Pericardium (tissue), 1 donor: ENCODE results near the genes ACAT2, MRPL18, PNLDC1 and SLC22A2.

DNA sequence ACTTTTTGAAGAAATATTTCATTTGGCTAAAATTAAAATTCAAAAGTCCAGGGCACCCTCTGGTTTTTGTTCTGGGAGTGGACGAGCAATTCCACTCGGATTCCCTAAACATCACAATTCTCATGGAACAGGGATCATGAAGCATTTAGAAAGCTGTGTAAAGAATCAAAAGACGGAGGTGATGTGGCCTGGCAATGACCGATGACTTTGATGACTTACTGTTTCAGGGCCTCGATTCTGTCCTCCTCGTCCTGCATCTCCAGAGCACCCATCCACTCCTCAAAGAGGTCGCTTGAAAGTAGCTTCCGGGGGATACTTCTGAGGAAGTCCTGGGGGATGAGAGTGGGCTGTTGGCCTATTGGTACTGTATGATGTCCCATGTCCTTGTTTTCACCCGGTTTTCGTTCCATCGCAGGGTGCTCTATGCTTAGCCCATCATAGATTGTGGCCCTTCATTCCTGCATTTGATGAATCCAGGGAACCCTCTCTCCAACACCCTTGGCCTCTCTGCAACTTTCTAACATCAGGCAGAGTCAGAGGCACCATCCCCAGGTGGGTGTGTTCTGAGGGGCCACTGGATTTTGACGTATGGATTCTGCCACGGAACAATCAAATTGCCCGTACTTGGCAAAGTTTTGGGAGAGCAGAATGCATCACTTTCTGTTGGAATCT, 4.2 kb downstream of the TAGAP start:
- RRBS: 90% methylated on average over 2 of the region's 14 CpGs

DNA sequence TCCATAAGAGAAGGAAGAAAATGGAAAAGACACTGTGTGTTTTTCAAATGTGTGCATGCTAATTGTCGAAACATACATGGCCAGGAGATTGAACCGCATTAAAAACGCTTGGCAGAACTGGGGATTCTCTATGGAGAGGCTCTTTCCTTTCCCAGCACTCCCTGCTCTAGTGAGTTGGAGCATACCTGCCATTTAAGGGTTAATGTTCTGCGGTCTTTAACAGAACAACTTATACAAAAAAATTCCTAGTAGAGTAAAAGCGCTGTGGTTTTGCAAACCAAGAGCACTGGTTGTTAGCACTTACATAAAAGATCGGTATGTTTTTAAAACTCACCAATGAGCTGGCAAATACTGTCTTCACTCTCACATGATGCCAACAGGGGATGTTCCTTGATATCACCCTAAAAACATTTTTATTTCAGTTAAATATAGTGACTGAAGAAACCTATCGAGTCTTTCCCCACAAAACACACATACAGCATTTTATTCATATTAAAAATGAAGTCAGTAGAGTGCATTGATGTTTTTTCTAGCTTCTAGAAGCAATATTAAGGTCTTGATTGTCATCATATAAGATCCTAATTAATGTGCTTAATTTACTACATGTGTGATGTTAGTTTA, 1.4 kb downstream of the TAGAP start:
- RRBS: no CpG with 5 or more reads among the region's 7 CpGs

DNA sequence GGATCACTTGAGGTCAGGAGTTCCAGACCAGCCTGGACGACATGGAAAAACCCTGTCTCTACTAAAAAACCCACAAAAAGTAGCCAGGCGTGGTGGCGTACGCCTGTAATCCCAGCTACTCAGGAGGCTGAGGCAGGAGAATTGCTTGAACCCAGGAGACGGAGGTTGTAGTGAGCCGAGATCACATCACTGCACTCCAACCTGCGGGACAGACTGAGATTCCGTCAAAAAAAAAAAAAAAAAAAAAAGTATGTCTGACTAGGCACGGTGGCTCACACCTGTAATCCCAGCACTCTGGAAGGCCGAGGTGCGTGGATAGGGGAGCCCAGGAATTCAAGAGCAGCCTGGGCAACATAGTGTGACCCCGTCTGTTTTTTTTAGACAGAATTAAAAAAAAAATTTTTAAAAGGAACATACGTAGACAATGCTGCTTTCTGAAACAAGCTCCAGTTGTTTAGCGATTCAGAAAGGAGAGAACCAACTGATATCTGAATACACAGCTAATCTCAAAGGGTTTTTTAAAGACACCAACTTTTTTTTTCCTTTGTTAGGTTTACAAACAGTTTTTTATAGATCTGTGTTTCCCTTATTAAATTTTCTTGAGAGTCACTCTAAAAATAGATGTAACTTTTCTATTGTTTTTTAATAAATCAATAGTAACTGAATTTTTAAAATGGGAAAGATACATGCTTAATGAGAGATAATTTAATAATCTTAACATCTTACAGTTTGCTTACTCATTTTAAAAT, 2.8 kb downstream of the SOD2 start:
- RRBS: no CpG with 5 or more reads among the region's 14 CpGs

GRCh38 chr6:159692258-159693126, 549 bp downstream of the SOD2 start:
- RRBS: 1% methylated on average over 21 of the region's 66 CpGs

DNA sequence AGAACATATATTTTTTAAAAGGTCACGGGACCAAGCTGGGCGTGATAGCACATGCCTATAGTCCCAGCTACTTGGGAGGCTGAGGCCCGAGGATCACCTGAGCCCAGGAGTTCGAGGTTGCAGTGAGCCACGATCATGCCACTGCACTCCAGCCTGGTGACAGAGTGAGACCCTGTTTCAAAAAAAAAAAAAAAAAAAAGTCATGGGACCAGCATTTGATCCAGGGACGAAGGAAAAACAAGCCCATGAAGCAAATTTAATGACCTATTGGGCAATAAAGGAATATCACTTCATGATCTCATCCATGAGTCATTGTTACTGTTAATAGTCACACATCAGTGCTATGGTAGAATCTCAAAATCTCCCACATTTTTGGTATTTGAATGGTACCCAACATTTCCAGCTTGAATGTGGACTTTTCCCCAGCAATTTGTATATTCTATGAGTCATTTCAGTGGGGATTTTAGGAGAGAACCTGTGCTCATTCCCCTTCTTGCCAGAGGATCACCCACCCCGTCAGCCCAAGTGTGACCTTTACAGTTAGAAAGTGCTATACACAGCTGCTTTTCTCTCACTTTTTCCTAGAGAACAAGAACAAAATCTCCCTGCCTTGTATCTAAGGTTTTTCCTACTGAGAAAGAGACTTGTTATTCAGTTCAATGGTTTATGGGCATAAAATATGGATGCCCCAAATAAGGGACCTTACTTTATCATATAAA, 8.5 kb upstream of the SOD2 start:
- RRBS: no CpG with 5 or more reads among the region's 7 CpGs

DNA sequence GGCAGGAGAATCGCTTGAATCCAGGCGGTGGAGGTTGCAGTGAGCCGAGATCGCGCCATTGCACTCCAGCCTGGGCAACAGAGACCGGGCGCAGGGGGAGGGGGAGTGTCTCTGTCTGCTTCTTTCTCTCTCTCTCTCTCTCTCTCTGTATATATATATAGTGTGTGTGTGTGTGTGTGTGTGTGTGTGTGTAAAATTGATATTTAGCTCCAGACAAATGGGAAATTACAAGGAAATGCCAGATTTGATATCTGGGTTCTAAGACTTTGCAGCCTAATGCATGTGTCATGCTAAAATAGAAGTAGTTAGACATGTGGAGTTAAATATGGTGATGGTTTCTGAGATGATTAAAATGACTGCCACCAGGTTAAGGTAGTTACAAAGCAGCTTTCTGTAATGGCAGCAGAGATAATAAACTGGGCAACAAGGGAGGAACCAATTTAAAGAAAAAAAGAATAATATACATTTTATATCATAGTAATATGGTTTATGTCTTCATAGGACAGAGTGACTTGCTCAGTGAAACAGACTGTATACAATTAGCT, 5.5 kb downstream of the WTAP start:
- RRBS: no CpG with 5 or more reads among the region's 7 CpGs

DNA sequence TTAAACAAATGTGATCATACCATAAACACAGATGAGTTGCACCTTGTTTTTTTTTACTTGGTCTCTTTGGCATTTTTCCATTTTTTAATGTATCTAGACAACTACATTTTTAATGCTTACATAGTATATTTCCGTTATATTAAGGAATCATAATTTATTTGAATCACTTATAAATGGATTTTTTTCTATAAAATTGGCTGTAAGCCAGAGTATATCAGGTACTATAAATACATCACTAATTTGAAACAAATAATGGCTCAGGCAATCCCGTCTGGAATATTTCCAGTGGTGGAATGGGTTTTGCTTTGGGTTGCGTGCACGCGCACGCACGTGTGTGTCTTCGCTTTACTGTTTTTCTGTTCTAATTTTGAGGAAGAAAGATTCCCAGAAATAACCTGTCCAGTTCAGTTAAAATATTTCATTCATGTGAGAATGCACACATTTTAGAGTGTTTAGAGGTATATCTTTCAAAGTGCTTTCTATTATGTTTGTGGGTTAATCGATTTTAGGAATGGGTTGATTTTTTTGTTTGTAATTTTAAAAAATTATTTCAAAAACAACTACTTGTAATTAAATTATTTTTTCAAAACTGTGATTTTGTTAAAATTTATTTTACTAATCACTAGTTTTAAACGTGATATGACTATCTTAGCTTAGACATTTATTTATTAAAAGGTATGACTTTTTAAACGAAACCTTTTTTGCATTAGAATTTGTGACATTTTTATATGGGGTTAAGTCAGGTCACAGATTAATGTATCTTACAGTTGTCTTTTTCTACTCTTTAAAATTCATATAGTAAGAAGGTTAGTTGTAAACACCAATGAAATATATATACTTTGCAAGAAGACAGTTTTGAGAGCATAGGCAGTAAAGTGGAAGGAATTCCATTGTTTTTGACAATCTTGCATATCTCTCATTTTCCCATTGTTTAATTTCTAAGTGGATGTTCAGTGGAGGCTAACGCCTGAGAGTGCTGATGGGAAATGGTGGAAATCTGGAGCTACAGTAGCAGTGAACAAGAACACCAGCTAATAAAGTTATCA, 10.9 kb upstream of the ACAT2 start:
- RRBS: no CpG with 5 or more reads among the region's 12 CpGs

DNA sequence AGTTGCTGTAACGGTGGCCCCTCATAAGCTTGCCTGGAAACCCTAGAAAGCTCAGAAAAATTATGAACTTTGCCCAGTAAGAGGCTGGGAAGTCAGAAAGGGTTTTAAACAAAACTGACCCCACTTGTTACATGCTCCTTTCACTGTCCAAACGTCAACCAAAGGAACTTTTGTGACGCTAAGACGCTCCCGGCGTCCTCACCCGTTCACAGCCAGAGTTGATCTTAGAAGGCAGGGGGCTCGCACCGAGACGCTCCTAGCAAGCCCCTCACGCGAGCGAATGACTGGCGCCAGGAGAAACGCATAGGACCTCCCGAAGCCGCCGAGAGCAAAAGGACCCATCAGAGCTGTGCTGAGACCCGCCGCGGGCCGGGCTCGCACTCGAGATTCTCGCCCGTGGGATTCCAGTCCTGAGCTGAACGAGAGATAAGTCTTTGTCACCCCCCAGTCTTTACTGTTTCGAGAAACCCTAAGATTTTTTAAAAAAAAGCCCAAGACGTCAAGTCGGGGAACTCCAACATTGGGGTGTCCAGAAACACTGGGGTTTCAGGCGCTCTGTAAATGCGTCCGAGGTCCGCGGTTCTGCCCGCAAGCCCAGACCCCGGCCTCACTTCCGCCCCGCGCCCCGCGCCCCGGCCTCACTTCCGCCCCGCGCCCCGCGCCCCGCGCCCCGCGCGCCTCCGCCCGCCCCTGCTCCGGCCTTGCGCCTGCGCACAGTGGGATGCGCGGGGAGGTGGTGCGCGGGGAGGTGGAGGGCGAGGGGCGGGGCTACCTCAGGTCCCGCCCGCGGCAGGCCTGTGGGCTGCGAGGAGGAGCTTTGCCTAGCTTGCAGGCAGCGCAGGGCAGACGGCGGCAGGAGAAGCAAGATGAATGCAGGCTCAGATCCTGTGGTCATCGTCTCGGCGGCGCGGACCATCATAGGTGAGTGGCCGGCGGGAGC, at the start of gene ACAT2:
ACAT2 (plus strand) TSS at position 824 of the 940 bp plus-strand sequence.
- RRBS: 1% methylated on average over 16 of the region's 78 CpGs

GRCh38 chr6:159790381-159790651, at the start of gene MRPL18:
TSS of gene MRPL18 (plus strand) at chr6:159790467.
- RRBS: no CpG with 5 or more reads among the region's 20 CpGs

GRCh38 chr6:159790652-159791703, 711 bp downstream of the MRPL18 start:
- RRBS: 2% methylated on average over 4 of the region's 44 CpGs

- RRBS: 89% methylated on average over 1 of the region's 34 CpGs
Measured at GRCh38 chr6:159800095-159800432, at the start of gene PNLDC1. TSS of gene PNLDC1 (plus strand) at chr6:159800276.

DNA sequence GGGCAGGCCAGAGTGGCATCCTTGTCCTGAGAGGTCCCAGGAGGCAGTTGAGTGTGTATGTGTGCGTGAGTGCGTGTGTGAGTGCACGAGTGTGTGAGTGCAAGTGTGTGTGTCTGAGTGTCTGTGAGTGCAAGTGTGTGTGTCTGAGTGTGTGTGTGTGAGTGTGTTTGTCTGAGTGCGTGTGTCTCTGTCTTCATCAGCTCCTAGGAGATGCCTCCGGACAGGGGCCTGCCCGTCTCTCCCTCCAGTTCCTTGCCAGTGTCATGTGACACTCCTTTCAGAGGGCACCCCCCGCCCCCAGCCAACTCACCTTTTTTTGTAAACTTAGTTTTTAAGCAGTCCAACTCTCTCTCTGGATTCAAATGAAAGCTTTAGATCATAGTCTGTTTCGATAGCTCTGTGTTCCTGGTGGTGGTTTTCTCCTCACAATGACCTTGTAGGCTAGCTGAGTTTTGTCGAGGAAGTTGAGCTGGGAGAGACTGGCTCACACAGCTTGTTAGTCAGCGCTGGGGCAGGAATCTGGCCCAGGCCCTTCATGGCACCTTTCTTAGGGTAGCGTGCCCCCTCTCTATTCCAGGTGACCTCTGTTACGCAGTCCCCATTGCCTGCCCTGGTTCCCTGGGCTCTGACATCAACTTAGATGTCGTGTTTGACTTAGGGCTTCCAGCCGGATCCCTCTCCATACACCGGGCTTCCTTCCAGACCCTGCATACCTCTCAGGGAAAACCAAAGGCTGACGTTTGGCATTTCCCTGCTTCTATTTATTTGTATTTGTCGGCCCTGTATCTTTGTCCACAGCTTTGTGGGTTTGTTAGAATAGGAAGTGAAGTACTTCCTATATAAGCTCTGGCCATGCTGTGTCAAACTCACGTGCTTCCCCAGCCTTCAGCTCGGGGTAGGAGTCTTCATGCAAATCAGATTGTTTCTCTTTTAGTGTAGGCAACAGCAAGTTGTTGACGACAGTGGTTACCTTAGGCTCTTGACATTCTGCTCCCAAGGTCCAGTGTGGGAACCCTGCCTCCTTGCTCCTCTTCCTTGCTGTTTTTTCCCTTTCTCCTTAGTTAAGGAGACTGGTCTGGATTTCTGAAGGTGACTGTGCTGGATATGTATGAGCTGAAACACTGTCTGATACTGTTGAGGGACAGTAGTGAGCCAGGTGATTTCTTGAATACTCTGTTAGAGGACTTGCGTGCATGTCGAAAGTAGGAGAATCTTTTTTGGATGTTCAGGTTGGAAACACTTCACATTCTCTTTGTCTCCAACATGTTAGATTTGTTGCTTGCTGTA, 12.8 kb downstream of the IGF2R start:
- RRBS: no CpG with 5 or more reads among the region's 22 CpGs

GRCh38 chr6:159983774-159984422, 15.0 kb downstream of the IGF2R start:
- RRBS: no CpG with 5 or more reads among the region's 9 CpGs

DNA sequence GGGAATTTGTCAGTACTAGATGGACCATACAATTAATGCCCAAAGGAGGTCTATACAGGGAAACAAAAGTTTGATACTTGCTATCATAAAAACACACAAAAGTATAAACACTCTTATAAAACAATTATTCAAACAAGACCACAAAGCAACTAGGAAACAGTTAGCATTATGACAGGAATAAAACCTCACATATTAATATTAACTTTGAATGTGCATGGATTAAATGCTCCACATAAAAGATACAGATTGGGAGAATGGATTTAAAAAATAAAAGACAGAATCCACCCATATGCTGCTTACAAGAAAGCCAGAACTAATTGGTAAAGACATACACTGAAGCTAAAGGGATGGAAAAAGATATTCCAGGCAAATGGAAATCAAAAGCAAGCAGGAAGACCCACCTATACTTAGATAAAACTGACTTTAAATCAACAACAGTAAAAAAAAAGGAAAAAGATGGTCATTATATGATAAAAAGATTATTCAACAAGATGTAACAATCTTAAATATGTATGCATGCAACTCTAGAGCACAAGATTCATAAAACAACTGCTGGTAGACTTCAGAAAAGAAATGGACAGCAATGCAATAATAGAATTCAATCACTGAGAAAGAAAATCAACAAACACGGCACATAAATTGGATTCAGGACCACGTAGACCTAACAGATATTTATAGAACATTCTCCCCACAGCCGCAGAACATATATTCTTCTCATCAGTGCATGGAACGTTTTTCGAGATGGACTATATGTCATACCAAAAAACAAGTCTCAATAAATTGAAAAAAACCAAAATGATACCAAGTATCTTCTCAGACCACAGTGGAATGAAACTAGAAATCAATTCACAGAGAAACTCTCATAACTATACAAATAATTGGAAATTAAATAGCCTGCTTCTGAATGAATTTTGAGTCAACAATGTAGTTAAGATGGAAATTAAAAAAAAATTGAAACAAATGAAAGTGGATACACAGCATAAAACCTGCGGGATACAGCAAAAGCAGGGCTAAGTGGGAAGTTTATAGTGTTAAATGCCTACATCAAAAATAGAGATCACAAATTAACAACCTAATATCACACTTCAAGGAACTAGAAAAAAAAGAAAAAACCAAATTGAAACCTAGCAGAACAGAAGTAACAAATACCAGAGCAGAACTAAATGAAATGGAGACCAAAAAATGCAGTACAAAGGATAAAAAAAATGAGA, 49.3 kb downstream of the IGF2R start:
- RRBS: no CpG with 5 or more reads among the region's 6 CpGs

- RRBS: no CpG with 5 or more reads among the region's 10 CpGs
Measured at GRCh38 chr6:160035497-160036232, 66.8 kb downstream of the IGF2R start.

GRCh38 chr6:160048393-160048841, 73.2 kb upstream of the SLC22A1 start:
- RRBS: no CpG with 5 or more reads among the region's 8 CpGs

GRCh38 chr6:160050225-160051014, 71.2 kb upstream of the SLC22A1 start:
- RRBS: no CpG with 5 or more reads among the region's 19 CpGs

- RRBS: no CpG with 5 or more reads among the region's 5 CpGs
Measured at GRCh38 chr6:160058651-160059080, 62.9 kb upstream of the SLC22A1 start.

DNA sequence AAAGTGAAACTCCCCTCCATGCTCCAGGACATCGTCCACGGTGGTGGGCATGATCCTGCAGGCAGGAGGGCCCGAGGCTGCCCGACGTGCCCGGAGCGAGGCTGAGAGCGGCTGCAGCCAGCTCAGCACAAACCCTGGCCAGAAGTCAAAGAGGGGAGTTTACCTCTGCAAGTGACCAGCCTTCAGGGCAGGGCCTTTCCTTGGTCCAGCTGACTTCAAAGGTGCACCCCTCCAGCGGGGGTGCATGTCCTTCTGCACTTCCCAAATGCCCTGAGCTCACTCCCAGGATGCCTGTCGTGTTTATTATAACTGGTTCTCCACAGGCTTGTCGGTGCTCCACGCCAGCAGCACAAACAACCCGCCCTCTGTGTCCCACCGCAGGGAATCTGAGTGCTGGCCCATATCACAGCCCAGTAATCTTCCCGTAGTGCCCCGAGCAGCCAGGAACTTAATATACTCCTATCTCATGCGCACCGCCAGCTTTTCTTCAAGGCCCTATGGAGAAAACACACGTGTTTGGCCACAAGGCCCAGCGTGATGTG, at the start of gene SLC22A2:
SLC22A2 (minus strand) TSS at position 115 of the 542 bp plus-strand sequence.
- RRBS: no CpG with 5 or more reads among the region's 20 CpGs

GRCh38 chr6:160431135-160431429, 82.9 kb downstream of the SLC22A3 start:
- RRBS: no CpG with 5 or more reads among the region's 6 CpGs